Right ventricle myocardium (tissue), 1 donor: Measurements from ENCODE around the gene ASMTL.

DNA sequence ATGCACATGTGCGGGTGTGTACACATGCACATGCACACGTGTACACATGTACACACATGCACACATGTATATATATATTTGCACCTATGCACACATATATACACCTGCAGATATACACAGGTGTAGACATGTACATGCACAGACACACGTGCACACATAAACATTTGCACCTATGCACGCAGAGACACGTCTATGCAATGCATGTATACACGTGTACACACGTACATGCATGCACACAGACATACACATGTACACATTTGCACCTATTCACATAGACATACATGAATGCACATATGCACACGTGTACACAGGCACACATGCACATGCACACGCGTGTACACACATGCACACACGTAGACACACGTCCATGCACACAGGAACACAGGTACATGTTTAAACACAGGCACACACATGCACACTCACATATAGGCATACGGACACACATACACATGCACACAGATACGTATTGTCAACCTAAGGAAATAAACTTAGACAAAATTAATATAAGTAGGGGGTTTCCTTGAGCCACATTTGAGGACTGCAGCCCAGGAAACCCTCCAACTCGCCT lies 4.2 kb downstream of the PLCXD1 start:
- PRO-cap, 2 experiments, result no peak in any of the 2 experiments

GRCh38 chrX:357618-358014 lies 29.1 kb downstream of the PPP2R3B start:
- PRO-cap, 2 experiments, result no peak in any of the 2 experiments

- PRO-cap, 2 experiments, result no peak in any of the 2 experiments
These were observed 19.0 kb downstream of the PPP2R3B start for GRCh38 chrX:367661-368124.

DNA sequence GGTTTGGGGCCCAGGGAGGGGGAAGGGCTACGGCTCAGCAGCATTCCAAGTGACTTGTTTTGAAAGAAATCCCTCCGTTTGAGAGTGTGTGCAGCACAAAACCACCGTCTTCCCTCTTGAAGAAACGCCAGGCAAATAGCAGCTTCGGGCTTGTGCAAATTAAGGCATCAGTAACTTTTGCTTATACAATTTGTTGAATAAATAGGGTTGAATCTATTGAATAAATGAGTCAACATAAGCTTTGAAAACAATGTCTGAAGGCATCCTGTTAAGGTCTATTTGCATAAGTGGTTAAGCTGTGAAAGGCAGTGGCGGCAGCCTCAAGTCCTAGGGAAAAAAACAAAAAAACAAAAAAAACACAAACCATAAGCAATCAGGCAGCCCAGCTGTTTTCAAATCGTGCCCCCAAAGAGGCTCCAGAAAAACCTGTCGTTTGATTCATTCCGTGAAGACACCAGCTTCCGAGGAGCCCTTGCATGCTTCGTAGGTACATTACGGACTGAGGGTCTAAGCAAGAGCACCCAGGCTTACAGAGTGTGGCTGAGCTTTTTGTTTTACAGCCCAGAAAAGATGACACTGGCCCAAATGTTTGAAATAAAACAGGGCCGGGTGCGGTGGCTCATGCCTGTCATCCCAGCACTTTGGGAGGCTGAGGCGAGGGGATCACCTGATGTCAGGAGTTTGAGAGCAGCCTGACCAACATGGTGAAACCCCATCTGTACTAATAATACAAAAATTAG lies 103.7 kb downstream of the CRLF2 start:
- PRO-cap, 2 experiments, result no peak in any of the 2 experiments

DNA sequence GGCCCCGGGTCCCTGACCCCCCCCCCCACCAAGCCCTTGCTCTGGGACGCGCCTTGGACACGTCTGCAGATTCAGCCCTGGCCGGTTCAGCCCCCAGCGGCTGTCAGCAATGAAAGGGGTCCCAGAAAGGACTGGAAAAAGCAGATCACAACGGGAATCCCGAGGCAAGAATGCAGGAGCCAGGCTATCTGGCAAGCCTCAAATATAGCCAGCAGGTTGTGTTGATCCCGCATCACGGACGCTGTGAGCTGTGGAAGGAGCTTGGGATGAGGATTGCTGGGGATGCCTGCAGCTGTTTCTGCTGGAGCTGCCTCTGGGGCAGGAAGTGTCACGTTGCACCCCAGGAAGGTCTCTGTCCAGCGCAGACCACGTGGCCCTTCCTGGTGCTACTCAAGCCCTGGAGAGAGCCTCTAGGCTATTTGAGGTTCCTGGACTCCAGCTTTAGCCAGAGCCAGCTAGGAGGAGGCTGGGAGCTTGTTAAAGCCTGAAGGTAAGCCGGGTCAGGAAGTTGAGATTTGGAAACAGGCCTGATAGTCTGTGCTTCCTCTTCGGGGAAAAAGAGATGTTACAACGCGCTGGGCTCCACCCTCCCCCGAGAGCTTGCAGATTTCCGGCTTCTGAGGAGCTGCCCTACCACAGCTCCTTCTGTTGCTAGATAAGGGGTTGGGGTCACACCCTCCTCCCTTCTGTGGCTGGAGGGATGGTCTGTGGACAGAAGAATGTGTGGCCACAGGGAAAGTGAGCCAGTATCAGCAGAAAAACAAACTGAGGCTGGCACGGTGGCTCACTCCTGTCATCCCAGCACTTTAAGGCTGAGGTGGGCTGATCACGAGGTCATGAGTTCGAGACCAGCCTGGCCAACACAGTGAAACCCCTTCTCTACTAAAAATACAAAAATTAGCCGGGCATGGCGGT lies 19.2 kb upstream of the CSF2RA start:
- PRO-cap, 2 experiments, result no peak in any of the 2 experiments

DNA sequence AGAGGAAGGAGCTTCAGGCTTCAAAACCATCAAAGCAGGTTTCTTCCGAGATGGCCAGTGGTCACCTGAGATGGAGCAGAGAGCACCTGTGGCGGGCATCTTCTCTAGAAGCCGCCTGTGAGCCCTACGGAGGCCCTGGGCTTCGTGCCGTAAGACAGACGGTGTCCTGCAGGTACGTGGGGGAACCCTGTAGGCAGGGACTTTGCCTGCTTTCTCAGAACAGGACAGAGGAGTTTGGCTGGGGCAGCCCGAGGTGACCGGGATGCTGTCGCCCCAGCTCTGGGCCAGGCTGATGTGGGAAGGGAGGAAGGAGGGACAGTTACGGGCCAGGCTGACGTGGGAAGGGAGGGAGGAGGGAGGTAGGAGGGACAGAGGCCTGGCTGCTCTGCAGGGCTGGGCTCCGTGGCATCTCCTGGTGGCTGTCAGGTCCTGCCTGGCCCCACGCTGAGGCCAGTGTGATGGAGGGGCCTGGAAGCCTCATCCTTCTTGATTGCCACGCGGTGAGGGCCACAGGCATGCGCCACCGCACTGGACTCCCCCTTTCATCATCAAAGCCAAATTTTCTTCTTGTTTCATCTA lies 7.0 kb upstream of the SLC25A6 start:
- PRO-cap, 2 experiments, result no peak in any of the 2 experiments

DNA sequence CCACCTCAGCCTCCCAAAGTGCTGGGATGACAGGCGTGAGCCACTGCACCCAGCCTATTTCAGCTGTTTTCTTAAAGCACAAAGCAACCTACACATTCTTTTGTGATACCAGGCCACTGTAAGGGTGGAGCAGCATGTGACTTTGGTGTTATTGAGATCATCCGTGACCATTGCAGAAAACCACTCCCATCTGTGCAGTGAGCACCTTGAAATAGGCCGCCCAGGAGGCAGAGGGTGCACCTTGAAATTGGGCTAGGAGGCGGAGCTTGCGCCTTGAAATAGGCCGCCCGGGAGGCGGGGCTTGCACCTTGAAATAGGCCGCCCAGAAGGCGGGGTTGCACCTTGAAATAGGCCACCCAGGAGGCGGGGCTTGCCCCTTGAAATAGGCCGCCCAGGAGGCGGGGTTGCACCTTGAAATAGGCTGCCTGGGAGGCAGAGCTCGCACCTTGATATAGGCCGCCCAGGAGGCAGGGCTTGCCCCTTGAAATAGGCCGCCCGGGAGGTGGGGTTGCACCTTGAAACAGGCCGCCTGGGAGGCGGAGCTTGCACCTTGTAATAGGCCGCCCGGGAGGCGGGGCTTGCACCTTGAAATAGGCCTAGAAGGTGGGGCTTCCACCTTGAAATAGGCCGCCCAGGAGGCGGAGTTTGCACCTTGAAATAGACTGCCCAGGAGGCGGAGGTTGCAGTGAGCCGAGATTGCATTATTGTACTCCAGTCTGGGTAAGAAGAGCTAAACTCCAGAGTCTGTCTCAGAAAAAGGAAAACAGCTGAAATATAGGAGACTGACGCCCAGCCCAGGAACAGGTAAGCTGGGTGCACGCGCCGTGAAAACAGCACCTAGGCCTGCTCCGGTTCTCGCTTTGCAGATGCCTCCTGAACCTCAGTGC lies 9.1 kb upstream of the SLC25A6 start:
- PRO-cap, 2 experiments, result no peak in any of the 2 experiments

- PRO-cap, 2 experiments, result no peak in any of the 2 experiments
These were observed 29.7 kb upstream of the SLC25A6 start for GRCh38 chrX:1421378-1422191.

- PRO-cap, 2 experiments, result peak in 2 of 2 experiments; most common plus-strand start chrX:1453466 (in 2); most common minus-strand start chrX:1452875 (in 1)
These were observed at the start of gene ASMTL for GRCh38 chrX:1452740-1453836. TSS of gene ASMTL (minus strand) at chrX:1452909.

GRCh38 chrX:1471567-1472324 lies 19.0 kb upstream of the ASMTL start:
- PRO-cap, 2 experiments, result no peak in any of the 2 experiments

DNA sequence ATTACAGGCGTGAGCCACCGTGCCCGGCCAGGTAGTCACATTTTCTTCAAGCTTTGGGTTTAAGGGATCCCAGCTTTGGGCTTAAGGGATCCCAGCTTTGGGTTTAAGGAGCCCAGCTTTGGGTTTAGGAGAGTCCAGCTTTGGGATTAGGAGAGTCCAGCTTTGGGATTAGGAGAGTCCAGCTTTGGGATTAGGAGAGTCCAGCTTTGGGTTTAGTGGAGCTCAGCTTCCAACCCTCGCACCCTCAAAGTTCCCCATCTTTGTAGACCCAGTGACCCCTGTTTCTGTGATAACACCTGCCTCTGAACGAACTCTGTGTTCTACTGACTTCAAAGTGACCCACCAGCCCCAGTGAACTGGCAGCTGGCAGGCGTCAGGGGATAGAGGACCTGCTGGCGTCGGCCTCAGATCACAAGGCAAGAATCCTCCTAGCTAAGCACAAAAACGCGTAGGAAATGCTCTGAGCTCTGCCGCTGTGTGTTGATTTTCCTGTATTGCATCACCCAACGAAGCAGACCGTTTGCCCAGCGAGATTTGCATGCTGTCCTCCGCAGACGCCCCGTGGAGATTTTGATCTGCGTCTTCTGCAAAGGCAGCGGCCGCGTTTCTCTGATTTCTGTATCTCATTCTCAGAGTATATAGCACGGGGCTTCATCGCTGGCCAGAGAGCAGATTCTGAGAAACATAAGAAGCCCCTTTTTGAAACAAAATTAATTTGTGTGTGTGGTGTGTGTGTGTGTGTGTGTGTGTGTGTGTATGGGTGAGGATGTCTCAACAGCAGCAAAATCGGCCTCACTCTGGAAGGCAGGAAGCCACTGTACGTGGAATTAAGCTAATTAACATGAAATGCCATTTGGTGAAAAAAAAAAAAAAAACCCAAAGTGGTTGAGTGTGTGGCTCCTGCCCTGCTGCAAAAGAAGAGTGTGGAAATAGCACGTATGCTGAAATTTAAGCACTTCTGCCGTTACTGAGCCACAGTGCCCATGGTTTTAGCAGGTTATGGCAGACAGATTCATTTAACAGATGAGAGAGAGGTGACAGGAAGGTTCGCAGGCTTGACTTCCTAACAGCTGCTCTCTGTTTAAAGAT lies 29.1 kb upstream of the ASMTL start:
- PRO-cap, 2 experiments, result peak in 1 of 2 experiments; most common plus-strand start position 541 of the sequence (in 1); most common minus-strand start position 428 of the sequence (in 1)

DNA sequence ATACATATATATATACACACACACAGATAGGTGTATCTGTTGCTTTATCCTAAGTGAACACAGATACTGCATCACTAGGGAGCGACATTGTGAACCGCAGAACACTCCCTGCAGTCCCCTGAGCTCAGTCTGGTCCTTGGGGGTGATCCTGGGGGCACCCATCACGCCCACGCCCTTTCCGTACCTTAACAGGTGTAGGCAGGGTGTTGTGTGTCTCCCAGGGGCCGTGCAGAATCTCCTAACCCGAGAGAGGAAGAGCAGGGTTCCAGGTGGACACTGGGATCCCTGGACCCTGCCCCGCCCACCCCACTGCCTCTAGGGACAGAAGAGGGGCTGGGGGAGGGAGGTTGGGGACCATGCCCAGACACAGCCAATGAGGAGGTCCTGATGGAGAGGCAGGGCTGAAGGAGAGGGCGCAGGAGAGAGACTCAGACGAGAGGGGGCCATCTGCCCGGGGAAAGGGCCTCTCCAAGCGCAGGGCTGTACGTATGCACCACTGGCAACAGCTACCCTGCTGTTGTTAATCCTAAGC lies 2.6 kb downstream of the P2RY8 start:
- PRO-cap, 2 experiments, result no peak in any of the 2 experiments

DNA sequence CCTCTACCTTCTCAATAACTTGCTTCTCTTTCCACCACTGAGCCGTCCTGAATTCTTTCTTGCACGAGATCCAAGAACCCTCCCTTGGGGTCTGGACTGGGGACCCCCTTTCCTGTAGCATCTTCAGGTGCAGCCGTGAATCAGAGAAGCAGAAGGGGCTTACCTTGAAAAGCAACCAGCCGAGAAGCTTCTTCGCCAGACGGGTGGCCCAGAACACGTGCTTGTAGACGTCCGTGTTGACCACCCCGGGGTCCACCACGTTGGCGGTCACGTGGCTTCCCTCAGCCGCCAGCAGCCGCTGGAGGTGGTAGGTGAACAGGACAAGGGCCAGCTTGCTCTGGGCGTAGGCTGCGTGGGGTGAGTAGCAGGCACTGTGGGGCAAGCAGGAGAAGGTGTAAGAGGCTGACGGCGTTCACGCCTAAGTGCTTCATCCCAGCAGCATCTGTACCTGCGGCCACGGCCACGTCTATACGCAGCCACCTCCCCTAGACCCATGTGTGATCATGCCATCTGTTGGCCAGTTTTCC lies 257.9 kb downstream of the DHRSX start:
- PRO-cap, 2 experiments, result no peak in any of the 2 experiments

- PRO-cap, 2 experiments, result peak in 2 of 2 experiments; most common plus-strand start chrX:2484788 (in 2); most common minus-strand start chrX:2484564 (in 1)
These were observed 16.2 kb downstream of the DHRSX start for GRCh38 chrX:2484310-2485285.

- PRO-cap, 2 experiments, result no peak in any of the 2 experiments
These were observed 20.6 kb upstream of the DHRSX start for GRCh38 chrX:2521350-2521820.

- PRO-cap, 2 experiments, result no peak in any of the 2 experiments
These were observed 84.3 kb upstream of the CD99 start for GRCh38 chrX:2606865-2607174.

DNA sequence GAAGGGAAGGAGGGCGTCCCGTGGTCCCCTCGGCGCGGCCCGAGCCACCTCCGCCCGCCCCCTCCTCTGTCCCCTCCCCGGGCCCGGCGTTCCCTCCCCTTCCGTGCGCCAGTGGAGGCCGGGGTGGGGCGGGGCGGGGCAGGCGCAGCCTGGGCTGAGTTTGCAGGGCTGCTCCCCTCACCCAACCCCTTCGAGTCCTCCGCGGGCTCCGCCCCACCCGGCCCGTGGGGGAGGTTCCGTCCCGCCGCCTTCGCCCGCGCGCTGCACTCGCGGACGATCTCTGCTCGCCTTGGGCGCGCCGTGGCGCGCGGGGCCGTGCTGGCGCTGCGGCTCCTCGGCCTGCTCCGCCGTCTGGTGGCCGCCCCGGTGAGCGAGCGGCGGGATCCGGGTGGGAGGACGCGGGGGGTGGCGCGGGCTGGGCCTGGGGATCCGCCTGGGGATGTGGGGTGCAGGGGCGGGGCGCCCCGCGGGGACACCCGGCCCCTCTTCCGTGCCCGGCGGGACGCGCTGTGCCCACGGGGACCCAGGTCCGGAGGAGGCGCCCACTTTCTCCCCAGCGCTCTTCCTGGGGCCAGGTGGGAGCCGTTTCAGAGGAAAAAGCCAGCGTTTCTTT lies 81.9 kb upstream of the CD99 start:
- PRO-cap, 2 experiments, result peak in 2 of 2 experiments; most common plus-strand start position 266 of the sequence (in 2); most common minus-strand start position 68 of the sequence (in 2)

GRCh38 chrX:2691621-2692791 lies 911 bp downstream of the CD99 start:
- PRO-cap, 2 experiments, result peak in 2 of 2 experiments; most common plus-strand start chrX:2691896 (in 1); most common minus-strand start chrX:2692358 (in 2)

GRCh38 chrX:2704853-2705611 lies 13.9 kb downstream of the CD99 start:
- PRO-cap, 2 experiments, result no peak in any of the 2 experiments

- PRO-cap, 2 experiments, result no peak in any of the 2 experiments
These were observed 17.7 kb downstream of the CD99 start for GRCh38 chrX:2708573-2709451.